HL-60 (cell line): ENCODE measurements around the gene PLCB4.

DNA sequence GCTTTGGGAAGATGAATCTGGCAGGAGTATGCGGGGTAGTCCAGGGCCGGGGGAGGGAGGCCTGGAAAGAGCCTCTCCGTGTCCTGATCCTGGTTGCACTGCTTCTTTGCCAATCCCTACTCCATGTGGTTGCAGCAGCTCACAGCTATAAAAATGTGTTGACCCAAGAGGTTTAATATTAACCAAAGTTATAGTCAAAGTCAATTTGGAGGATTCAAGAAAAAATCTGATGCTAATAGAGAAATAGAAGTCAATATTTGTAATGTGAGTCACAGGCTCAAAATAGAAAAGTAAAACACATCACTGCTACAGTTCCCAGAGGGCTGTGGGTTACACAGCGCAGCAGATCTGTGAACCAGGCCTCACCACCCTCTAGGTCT is 63.3 kb upstream of the BMP2 start:
- RRBS = no CpG with 5 or more reads among the region's 4 CpGs

- RRBS = no CpG with 5 or more reads among the region's 5 CpGs
Observed at GRCh38 chr20:6714236-6714751, 53.2 kb upstream of the BMP2 start.

- RRBS = no CpG with 5 or more reads among the region's 10 CpGs
Observed at GRCh38 chr20:6766508-6766941, 961 bp upstream of the BMP2 start.

GRCh38 chr20:7996929-7997799 is 22.4 kb downstream of the TMX4 start:
- RRBS = no CpG with 5 or more reads among the region's 8 CpGs

DNA sequence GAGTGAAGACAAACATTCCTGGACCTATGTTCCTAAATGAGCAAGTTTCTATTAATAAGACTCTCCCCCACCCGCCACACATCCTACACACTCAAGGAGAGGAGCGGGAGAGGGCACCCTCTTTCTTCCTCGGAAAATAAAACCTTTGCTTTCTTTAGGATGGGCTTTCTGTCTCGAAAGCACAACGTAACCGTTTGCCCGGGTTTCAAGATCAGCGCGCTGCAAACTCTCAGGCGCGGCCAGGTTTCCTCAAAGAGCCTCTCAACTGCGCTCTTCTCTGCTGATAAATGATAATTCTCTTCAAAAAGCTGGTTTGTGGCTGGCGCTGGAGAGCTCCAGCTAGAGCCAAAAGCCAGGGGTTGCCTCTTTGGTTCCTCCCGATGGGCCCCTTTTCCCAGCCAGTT is 534 bp upstream of the PLCB1 start:
- RRBS = no CpG with 5 or more reads among the region's 14 CpGs

DNA sequence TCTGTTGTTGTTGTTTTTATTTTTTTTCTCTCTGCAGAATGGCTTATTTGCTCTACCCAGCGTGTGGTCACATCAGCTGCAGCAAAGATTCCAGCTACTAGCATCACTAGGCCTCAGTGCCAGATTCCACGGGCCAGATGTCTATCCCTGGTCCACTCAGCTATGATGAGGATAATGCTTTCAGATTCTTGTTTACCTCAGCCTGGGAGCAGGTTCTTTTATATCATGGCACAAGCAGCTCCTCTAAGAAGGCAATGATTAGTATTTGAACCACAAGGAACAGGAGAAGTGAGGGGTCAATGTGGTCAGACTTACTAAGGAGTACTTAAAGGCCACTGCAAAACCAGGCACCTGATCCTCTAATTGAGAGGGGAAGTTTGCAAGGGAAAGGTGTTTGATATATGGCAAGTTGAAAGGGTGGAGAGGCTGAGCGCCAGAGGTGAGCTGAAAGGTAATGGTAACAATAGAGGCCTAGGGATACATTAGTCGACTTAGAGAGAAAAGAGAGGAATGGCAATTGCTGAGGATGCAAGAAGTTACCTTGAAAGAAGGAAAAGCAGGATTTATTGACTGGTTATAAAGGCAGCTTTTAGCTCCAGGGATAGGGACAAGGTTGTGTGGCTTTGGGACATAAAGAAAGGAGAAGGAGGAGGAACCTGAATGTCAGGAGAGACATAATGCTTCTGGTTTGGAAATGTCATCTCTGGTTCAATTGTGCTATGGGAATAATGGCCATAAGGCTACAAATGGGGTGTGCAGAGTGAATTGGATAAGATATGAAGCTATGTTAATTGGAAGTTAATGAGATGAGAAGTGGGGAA is 110.3 kb downstream of the PLCB1 start:
- RRBS = no CpG with 5 or more reads among the region's 4 CpGs

- RRBS = no CpG with 5 or more reads among the region's 11 CpGs
Observed at GRCh38 chr20:8431826-8432551, 299.9 kb downstream of the PLCB1 start.

- RRBS = 4% methylated on average over 18 of the region's 89 CpGs
Observed at GRCh38 chr20:9068769-9069888, at the start of gene PLCB4. Gene PLCB4 (plus strand): TSS chr20:9069087.

DNA sequence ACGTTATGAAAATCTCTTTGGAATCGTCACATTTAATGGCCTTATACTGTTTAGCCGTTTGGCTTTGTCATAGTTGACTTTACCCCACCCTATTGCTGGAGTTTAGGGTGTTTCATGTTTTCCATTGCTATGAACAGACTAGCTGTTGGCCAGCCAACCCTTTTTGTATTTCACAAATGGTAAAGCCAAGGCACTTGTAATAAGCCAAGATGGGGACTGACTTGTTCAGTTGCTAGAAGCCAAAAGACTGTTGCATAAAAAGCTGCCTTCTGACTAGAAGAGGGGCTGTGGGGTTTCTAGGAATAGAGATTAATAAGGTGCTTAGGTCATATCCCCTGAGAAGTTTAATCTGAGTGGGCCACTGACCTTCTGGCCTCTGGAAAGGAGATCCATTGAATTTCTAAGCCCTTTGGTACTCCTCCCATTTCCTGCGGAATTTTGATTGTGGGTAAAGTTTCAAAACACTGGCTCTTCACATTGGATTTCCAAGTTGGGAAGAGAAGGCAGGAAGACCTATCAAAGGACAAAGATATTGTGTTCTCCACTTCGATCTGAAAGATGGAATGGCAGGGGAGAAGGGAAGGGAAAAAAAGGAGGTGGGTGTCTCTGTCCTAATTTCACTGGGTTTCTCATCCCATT is 211.1 kb downstream of the PLCB4 start:
- RRBS = no CpG with 5 or more reads among the region's 5 CpGs

DNA sequence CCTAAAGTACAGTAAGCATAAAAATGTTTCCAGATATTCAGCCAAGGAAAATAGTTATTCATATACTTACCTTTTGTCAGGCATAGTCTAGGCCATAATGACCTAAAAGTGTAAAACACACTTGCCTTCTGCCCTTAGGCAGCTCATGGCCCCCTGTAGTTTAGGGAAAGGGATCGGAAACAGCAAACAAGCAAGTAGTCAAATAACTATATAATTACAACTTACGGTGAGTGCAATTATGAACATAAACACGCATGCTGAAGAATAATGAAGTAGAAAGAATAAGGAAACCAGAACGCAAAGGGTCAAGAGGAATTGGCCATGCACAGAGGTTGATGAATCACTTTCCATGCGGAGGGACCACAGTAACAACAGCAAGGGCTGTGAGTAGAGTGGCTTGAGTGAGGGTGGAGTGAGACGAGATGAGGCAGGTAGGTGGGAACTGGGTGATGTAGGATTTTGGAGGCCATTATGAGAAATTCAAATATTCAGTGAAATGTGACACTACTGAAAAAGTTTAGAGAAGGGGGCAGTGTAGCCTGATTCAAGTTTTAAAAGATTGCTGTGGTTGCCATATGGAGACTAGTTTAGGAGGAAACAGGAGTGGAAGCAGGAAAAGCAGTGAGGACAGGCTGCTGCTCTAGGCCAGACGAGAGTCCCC is 112.3 kb upstream of the LAMP5 start:
- RRBS = no CpG with 5 or more reads among the region's 7 CpGs

GRCh38 chr20:9538176-9538731 is 23.9 kb downstream of the LAMP5 start:
- RRBS = no CpG with 5 or more reads among the region's 6 CpGs

DNA sequence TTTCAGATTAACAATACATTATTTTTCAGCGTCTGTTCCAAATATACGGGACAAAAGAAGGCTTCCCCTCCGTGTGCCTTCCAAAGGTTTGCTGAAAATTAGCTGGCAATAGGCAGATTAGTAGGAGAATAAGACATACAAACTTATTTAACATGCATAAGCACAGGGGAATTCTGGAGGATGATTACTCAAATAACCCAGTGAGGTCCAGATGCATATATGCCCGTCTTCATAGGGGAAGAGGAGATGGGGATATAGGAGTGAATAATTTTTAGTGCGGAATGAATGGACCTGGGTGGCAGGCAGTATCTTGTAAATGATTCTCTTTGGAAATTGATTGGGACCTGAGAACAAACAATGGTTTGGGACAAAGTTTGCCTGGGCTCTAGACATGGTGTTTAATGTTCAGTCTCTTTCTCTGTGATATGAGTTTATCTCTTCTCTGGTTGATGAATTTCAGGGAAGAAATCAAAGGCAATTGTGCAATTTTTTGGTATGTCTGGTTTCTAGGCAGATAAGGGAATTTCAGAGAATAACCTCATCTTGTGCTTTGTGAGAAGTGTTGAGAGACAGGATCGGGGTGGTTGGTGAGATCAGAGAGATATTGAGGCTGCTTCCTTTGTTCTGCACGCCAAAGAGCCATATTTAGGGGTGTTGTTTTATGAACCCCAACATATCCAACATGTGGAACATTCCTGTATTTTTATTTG is 63.8 kb downstream of the MKKS start:
- RRBS = no CpG with 5 or more reads among the region's 7 CpGs

- RRBS = no CpG with 5 or more reads among the region's 13 CpGs
Observed at GRCh38 chr20:10523783-10524691, 88.9 kb downstream of the SLX4IP start.

DNA sequence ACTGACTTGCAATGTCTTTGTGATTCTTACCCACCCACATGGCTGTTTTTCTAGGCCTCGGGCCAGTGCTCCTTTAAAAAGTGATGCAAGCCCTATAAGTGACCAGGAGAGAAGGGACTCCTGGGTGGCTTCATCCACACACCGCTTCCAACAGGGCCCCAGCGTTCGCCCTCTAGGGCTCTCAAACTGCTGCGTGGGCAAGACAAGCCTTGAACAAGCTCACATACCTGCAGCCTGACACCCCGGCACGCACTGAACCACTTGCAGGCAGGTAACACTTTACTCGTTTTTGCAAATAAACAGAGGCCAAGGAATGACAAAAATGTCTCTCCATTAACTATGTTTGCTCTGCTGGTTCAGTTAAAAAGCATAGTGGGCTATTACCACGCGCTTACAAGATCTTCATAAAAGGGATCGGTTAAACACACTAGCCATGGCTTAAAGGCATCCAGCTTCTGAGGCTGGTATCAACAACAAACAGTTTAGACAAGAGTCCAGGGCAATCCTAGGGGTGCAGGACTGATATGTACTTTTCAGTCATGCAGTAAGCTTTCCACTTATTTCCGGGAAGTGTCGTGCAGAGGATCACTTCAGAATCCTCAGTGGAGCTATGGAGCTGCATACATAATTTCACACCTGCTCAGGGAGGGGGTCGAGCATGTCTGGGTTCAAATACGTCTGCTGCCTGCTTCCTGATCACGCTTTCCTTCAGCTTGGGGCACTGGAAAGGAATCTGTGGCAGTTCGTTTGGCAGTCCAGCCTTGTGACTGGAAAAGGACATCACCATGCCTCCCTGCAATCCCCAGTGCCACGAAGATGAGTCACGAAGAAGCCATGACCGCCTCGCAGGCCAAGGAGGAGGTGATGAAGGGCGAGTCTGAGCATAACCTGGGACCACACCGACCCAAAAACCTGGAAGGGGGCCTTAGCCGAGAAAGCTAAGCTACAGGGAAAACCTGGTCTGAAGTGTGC is 13.5 kb downstream of the JAG1 start:
- RRBS = no CpG with 5 or more reads among the region's 24 CpGs

- RRBS = 2% methylated on average over 22 of the region's 66 CpGs
Observed at GRCh38 chr20:10672415-10673269, 1.2 kb downstream of the JAG1 start.

- RRBS = no CpG with 5 or more reads among the region's 7 CpGs
Observed at GRCh38 chr20:10746823-10747588, 73.2 kb upstream of the JAG1 start.

GRCh38 chr20:10805781-10806293 is 132.0 kb upstream of the JAG1 start:
- RRBS = no CpG with 5 or more reads among the region's 8 CpGs

GRCh38 chr20:11196203-11196705 is 522.5 kb upstream of the JAG1 start:
- RRBS = no CpG with 5 or more reads among the region's 4 CpGs

DNA sequence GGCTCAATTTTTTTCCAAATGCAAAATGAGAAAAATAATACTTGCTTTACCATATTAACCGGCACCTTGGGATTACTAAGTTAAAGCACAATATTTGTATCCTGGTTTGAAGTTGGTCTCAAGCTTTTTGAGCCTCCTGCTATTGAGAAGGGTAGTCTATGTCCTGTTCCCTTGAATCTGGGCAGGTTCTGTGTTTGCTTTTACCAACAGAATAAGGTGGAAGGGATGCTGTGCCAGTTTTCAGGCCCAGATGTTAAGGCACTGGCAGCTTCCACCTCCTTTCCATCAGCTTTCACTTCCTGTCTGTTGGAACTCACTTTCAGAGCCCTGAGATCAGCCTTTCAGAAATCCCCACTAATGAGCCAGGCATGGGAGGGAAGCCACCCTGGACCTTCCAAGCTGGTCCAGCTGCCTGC is 555.7 kb upstream of the JAG1 start:
- RRBS = no CpG with 5 or more reads among the region's 1 CpG